Lung (tissue), 4 donors: ENCODE measurements around a stretch of chr5.

- PRO-cap, result no peak
- RAMPAGE, long total RNA, result no peak
- RRBS, result 3% methylated on average over 27 of the region's 101 CpGs
Measured at GRCh38 chr5:53226-54257, 38.4 kb upstream of the PLEKHG4B start.

GRCh38 chr5:168467-168727 is 22.9 kb upstream of the LRRC14B start:
- PRO-cap, result no peak
- RAMPAGE, long total RNA, result no peak
- RRBS, result no CpG with 5 or more reads among the region's 5 CpGs

- PRO-cap, result no peak
- RAMPAGE, long total RNA, result no peak
- RRBS, result 39% methylated on average over 11 of the region's 35 CpGs
Measured at GRCh38 chr5:169103-169800, 22.0 kb upstream of the LRRC14B start.

DNA sequence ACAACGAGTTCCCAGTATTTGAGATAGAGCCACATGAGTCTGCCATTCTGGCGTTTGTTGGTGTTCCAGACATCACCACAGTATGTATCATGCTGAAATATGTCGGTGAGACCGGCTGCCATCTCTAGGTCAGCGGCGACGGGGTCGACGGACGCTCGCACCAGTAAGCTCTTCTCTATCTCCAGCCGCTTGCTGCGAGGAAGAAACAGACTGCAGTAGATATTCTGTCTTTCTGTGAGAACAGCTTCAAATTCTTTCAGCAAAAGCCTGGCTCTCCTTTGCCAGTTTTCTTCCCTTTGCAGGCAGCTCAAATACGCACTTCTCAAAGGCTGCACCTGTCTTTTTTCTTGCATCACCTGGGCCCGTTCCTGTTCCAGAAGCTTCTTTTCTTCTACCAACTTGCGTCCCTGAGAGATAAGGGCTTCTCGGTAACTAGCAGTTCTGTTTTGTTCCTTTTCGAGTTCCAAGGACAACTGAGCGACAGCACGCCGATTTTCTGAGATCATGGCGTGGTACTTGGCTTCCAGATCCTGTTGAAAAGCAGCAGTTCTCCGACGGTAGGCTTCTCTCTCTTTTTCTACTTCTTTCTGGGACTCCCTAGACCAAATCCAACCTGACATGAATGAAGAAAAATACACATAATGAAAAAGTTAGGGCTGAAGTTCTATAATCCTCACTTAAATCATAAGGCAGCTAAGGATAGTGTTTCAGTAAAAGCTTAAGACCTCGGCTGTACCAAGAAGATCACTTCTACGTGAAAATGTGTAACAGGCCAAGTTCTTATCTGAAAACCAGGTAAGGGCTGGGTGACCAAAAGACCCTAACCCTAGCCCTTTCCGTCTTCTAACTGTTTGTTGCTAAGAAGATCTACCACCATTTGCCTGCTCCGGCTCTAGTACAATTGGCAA is 12.4 kb downstream of the CCDC127 start:
- PRO-cap, result no peak
- RAMPAGE, long total RNA, result no peak
- RRBS, result 97% methylated on average over 1 of the region's 28 CpGs

DNA sequence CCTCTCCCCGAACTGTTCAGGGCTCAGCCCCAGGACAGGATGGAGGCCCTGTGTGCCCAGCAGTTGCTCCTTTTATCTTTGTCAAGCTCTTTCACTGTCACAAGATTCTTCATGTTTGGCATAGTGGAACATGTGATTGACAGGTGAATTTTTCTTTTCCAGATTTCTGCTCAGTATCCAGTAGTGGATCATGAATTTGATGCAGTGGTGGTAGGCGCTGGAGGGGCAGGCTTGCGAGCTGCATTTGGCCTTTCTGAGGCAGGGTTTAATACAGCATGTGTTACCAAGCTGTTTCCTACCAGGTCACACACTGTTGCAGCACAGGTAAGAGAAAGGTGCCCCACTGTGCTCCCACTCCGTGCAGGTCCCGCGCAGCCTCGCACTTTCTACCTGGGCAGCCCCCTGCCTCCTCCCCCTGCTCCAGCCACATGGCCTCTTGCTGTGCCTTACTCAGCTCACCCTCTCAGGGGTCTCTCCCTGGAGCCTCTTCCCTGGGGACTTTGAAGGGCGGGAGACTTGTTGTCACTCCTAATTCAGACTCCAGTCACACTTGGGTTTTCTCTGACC is 6.2 kb downstream of the SDHA start:
- PRO-cap, result no peak
- RAMPAGE, long total RNA, result no peak
- RRBS, result no CpG with 5 or more reads among the region's 8 CpGs

DNA sequence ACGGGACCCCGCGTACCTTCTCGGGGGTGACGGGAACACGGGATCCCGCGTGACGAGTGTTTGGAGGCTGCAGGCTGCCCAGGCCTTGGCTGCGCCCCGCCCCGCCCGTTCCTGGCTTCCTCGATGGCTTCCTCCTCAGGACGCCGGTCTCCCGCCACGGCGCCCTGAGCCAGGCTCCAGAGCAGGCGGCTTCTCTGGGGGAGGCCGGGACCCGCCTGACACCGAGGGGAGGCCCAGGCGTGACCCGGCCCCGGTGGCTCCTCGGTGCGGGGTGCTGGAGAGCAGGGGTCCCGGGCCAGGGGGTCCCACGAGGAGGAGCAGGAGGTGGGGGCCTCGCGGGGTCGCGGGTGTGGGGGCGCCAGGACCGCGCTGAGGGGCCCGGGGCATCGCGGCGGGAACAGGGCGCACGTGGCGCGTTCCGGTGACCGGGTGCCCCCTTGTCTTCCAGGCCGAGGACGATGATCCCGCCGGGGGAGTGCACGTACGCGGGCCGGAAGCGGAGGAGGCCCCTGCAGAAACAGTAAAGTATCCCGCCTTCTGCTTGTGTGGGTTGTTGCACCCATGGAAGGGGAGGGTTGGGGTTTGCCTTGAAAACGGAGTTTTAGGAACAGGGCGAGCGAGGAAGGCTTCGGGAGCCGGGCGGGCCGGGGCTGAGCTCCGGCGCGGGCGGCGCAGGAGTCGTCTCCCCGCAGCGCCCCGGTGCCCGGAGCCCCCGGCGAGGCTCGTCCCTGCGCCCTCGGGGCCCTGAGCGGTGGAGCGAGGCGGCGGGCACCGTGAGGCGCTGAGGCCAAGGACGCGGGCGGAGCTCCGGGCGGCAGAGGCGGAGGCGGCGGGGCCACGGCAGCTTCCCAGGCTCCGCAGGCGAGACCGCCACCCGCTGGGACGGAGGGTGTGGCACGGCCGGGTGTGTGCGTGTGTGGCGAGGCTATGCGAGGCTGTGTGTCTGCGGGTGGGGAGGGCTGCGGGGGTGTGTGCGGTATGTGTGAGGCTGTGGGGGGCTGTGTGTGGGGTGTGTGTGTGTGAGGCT is 22.2 kb downstream of the AHRR start:
- PRO-cap, result no peak
- RAMPAGE, long total RNA, result no peak
- RRBS, result 18% methylated on average over 59 of the region's 107 CpGs

DNA sequence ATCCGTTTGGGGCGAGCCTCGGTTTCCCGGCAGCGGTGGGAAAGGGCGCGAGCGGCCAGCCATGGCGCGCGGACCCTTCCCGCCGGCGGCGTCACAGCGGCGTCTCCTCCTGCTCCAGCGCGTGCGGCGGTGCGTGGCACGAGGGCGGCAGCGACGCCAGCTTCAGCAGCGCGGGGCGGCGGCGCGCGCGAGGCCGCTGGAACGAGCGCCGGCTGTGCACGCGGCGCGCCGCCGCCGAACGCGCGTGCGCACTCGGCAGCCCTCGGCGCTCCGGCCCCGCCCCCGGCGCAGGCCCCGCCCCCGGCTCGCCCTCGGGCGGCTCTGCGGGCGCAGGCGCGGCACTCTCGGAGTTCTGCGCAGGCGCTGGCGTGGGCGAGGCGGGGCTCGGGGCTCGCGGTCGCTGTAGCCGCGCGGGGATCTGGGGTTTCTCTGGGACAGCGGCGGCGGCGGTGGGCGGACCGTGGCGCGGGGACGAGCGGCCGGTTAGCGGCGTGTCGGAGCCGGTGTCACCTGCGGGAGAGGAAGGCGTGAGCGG is 30.0 kb downstream of the EXOC3 start:
- PRO-cap, result bidirectional peak, plus-strand start at position 369 of the sequence, minus-strand start at position 128 of the sequence
- RAMPAGE, long total RNA, result no peak
- RRBS, result under 1% methylated on average over 37 of the region's 96 CpGs

DNA sequence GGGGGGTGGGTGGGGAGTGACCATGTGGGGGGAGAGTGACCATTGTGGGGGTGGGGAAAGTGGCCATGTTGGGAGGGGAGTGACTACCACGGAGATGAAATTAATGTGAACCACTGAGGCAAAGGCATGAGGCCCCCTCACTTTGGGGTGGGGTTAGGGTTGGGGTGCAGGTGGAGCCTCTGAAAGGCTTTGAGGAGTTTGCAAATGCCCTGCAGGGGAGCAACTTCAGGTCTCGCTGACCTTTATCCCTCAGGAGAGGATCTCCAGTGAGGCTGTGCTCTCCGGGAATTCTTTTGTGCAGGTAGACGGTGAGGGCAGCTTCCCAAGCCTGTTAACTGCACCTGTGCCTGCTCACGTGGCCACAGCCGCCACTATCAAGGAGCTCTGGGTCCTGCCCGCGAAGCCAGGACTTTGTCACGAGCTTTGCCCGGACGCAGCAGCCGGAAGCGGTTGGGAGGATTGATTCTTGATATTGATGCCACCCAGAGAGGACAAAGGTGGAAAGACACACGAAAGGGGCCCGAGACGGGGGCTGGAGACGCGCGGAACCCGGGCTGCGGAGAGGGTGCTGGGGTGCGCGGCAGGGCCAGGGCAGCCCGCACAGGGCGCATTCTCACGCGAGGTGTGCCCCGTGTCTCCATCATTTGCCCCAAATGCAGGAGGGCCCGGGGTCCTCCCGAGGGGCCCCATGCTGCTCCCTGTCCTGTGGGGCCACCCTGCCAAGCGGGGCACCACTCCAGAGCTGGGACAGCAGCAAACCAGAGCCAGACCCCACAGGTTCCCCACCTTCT is 18.3 kb downstream of the SLC9A3 start:
- PRO-cap, result no peak
- RAMPAGE, long total RNA, result no peak
- RRBS, result 58% methylated on average over 12 of the region's 31 CpGs

GRCh38 chr5:530062-530457 is 5.8 kb upstream of the SLC9A3 start:
- PRO-cap, result no peak
- RAMPAGE, long total RNA, result no peak
- RRBS, result no CpG with 5 or more reads among the region's 4 CpGs

GRCh38 chr5:663545-664216 is 29.5 kb downstream of the TPPP start:
- PRO-cap, result no peak
- RAMPAGE, long total RNA, result no peak
- RRBS, result no CpG with 5 or more reads among the region's 26 CpGs

DNA sequence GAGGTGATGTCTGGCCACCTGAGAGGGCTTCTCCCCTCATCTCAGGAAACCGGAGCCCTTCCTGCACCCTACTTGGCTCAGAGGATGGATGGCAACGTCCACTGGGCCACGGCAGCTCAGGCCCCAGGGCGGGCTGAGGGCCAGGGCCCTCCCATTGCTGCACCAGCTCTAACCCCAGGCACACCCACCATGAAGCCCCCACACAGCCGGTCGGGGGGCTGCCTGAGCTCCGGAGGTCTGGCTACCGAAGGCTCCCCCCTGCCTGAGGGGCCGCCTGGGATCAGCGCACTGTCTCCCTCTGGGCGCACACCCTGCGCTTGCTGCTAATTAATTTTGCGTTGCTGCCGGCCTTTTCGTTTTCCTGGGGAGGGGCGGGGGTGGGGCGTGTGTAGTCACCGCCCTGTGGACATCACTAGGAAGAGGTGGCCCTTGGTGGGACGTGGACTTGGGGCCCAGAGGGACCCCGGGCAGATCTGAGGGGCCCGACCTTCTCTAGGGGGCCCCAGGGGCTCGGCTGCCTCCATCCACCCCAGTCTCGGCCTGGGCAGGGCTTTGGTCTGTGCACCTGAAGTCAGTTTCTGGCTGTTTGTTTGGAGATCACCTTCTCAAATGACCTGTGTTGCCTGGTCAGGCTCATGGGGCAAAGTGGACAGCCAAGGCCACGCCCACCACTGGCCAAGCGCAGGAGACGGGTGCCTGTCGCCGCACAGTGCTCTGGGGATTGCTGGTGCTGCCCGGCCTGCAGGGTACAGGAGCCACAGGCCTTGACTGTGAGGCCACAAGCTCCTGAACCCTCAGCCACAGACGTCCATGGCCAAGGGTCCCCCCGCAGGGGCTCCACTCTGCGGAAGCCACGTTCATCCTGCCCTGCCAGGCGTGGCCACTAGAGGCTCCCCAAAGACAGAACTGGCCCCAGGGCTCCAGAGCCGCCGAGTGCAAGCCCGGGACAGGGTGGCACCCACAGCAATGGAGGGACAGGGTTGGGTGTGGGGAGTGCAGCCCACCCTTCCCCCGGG is 22.0 kb downstream of the TPPP start:
- PRO-cap, result no peak
- RAMPAGE, long total RNA, result no peak
- RRBS, result 21% methylated on average over 6 of the region's 38 CpGs

DNA sequence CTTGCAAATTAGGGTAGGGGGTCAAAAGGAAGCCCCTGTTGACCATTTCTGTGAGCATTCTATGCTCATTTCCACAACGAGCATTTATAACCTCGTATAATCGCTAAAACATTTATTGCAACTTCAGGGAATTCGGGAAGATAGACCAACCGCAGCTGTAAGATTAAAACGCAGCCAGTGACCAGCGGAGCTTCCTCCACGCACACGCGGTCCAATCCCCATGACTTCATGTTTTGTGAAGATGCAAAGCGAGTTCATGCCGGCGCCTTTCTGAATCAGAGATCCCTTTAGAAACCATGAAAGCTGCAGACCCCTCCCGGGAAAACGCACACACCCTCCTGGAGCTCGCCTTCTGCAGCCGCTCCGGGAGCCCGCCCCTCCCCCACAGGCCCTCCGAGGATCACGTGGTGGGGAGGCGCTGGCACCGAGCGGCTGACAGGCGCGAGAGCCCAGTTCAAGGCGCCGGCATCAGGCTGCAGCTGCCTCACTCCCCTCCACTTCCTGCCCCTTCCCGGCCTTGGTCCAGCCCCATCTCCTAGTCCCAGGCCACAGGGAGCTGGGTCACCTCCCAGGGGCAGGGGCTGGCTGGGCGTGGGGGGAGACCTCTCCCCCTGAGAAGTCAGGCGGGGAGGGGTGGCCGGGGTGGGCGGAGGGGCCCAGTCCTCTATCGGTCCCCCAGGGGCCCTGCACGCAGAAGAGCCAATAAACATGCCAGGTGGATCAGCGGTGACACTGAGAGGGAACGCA is 1.5 kb downstream of the ZDHHC11B start:
- PRO-cap, result no peak
- RAMPAGE, long total RNA, result no peak
- RRBS, result 1% methylated on average over 5 of the region's 37 CpGs

DNA sequence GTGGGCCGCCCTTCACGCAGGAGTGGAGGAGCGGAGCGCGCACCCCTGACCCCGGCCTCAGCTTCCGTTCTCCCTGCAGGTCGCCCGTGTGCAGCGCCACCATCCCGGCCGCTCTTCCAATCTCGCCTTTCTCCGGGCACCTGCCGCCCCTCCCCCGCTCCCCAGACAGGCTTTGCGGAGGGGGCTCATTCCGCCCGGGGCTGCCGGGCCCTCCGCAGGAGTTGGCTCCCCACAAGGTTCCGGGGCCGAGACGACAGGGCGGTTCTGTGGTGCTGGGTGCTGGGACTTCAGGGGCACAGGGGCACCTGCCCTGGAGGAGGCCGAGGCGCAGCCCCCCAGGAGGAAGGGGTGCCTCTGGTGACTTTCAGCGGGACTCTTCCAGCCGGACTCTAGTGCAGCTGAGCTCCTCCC is 810 bp upstream of the ZDHHC11B start:
- PRO-cap, result no peak
- RAMPAGE, long total RNA, result no peak
- RRBS, result no CpG with 5 or more reads among the region's 29 CpGs

DNA sequence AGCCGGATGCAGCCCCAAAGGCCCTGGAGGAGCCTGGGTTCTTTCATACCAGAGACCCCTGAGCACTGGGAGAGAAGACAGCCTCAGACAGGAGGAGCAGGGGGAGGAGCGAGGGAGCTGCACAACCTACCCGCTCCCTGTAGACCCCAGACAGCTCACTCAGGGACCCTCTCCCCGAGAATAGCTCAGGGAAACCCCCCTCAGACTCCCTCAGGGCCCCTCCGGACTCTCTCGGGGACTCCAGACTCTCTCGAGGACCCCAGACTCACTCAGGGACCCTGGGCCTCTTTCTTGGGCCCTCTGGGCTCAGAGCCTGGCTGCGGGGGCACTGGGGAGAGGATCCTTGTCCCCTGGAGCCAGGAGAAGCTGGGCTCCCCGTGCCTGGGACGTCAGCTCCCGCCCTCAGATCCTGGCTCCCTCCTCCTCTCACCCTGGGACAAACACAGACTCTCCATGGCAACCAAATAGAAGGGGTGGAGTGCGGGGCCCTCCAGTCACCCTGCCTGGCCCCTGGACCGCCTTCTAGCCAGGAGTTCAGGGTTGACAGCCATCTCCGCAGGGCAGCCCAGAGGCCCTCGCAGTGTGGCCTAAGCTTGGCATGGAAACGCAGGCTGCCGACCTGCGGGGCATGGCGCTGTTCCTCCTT is 1.3 kb downstream of the ZDHHC11 start:
- PRO-cap, result no peak
- RAMPAGE, long total RNA, result no peak
- RRBS, result no CpG with 5 or more reads among the region's 19 CpGs

GRCh38 chr5:956858-957212 is 51.8 kb upstream of the NKD2 start:
- PRO-cap, result no peak
- RAMPAGE, long total RNA, result no peak
- RRBS, result no CpG with 5 or more reads among the region's 6 CpGs

DNA sequence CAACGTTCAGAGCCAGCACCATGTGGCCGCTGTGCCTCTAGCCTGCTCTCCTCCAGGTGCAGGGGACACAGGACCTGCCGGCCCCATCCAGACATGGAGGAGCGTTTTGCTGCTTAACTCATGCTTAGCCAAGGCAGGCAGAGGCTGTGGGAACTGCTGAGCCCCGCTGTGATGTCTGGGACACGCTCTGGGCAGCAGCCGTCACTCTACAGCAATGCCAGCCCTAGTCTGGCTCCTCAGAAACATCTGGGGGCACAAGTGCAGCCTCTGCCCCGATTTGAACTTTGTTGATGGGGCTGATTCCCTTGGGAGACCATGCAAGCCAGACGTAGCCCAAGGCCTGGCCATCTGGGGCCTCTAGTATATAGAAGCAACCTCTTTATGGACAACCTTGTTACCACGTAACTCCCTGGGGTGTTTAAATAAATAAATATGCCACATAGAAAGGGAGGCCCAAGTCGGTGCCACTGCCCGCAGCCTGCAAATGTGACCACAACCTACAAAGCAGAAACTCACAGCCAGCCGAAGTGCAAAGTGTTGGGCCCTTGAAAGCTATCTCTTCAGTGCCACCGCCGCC is 42.1 kb downstream of the NKD2 start:
- PRO-cap, result no peak
- RAMPAGE, long total RNA, result no peak
- RRBS, result no CpG with 5 or more reads among the region's 15 CpGs

DNA sequence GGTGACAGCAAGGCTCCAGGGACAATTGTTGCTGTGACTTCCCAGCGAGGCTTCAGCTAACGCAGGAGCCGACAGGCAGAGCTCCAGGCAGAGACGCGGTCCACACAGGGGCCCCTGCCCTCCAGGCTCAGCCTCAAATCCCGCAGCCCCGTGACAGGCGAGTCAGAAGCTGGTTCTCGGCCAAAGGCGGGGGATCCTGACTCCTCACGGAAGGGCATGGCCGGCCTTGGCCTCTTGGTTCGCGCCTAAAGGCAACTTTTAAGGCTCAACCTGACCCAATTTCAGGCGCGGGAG is 21.3 kb downstream of the SLC12A7 start:
- PRO-cap, result no peak
- RAMPAGE, long total RNA, result no peak
- RRBS, result no CpG with 5 or more reads among the region's 16 CpGs

DNA sequence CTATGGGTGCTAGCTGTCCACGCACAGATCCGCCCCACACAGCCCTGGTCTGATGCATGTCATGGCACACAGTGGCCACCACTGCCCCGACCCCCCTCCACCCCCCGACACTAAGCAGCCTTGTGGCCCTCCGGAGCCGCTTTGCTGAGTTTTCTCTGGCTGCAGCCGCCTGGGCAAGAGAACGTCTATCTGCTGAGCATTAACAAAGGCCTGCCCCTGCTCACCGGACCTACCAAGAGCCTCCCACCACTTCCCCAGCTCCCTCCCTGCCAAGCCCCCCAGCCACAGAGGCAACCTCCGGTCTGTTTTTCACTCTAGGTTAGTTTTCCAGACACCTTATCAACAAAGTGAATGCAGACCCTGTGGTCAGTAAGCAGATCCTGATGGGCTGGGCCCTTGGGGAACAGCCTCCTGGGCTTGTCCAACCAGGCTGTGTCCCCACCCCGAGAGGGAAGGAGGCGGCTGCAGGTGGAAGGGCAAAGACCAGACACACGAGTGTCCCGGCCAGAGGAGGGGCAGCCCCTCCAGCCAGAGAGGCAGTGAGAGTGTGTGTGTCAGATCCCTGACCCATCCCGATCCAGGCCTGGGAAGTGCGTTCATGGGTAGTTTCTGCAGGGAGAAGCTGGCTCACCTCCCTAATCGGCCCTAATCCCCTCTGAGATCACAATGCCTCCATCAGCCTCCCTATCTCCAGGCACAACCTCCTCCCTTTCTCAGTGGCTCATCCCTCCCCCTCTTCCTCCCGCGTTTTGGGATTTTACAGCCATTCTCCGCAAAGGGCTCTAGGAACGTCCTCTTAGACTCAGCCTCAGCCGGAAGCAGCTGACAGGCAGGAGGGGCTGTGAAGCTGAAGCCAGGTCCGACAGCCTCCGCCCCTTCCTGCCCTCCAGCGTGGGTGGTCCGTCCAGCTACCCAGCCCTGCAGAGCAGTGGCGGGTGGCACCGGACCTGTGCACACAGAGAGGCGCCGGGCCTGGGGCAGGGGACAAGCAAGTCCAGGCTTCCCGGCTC is 9.9 kb downstream of the SLC12A7 start:
- PRO-cap, result no peak
- RAMPAGE, long total RNA, result no peak
- RRBS, result 69% methylated on average over 5 of the region's 31 CpGs

DNA sequence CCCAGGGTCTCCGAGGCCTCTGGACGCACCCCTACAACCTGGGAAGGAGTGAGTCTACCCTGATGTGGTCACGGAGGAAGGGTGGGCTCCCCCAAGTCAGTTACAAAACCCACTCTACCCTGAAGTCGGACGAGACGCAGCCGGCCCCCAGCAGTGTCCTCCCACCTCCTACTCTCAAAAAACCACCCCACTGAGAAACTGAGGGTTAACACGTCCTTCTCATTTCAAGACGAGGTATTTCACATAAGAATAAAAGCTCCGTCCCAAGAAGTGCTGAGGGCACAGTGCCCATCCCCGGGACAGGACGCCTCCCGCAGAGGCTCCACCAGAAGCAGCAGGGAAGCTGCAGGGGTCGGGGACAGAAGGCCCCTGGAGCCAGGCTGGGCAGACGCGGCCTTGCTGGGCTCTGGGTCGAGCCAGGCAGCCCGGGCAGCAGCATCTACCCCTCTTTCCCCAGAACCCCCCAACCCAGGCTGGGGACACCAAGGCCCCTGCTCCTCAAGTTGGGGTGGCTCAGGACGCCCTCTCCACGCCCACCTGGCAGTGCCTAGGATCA is 2.6 kb downstream of the SLC12A7 start:
- PRO-cap, result no peak
- RAMPAGE, long total RNA, result no peak
- RRBS, result 100% methylated on average over 3 of the region's 20 CpGs

GRCh38 chr5:1109849-1110531 is 1.9 kb downstream of the SLC12A7 start:
- PRO-cap, result no peak
- RAMPAGE, long total RNA, result no peak
- RRBS, result 61% methylated on average over 2 of the region's 23 CpGs